Mesangial cell (primary cell): Measurements from ENCODE around the genes ATP6V1G2, APOM, GPANK1 and CLIC1.

DNA sequence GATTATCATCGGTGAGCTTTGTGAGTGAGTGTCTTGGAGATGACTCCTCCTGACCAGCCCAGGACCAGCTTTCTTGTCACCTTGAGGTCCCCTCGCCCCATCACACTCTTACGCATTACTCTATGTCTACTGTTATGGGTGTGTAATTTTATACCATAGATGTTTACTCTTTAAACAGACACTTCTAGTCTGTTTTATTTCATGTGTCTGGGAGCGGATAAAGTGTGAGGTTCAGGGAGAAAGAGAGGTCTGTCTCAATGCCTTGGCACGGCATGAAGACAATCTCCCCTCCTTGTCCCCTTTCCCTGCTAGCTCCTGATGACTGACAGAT lies 12.6 kb downstream of the MICA start:
- RAMPAGE, long total RNA = no peak

DNA sequence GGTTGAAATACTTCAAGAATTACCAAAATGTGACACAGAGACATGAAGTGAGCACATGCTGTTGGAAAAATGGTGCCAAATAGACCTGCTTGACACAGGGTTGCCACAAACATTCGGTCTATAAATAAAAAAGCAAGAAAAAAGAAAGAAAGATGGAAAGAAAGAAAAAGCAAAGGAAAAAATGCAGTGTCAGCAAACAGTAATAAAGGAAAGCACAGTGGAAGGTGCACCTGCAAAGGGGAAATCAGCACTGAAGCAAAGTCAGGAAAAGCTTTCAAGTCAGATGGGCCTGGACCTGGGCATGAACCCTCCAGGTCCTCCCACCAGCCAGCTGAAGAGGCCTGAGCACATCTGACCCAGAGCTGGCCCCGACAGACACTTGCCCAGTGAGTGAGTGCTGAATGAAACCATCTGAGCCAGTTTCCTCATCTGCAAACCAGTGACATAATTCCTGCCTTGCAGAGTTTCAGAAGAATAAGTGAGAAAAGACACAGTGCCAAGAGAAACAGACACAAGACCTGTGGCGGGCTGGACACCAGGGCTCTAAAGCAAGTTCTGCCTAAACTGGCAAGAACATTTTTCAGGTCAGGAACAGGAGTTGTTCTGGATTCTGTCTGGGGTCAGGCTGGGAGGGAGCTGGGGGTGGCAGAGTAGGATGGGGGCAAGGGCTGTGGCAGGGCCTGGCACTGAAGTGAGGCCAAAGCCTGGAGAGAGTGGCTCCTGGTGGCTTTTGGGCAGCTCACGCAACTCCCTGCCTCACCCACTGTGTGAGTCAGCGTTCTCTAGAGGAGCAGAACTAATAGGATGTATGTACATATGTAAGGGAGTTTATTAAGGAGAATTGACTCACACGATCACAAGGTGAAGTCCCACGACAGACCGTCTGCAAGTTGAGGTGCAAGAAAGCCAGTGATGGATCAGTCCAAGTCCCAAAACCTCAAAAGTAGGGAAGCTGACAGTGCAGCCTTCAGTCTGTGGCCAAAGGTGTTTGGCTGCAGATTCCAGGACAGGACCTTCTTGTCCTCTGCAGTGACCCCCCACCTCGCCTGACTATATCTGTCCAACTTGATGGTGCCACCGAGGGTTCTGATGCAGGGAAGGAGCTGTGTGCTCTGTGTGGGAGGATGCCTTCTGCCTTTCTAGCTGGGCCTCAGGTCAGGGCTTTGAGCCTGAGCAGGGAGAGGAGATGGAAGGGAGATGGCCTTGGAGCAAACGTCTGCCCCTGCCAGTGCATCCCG lies 23.7 kb upstream of the MICB start:
- RAMPAGE, long total RNA = no peak

DNA sequence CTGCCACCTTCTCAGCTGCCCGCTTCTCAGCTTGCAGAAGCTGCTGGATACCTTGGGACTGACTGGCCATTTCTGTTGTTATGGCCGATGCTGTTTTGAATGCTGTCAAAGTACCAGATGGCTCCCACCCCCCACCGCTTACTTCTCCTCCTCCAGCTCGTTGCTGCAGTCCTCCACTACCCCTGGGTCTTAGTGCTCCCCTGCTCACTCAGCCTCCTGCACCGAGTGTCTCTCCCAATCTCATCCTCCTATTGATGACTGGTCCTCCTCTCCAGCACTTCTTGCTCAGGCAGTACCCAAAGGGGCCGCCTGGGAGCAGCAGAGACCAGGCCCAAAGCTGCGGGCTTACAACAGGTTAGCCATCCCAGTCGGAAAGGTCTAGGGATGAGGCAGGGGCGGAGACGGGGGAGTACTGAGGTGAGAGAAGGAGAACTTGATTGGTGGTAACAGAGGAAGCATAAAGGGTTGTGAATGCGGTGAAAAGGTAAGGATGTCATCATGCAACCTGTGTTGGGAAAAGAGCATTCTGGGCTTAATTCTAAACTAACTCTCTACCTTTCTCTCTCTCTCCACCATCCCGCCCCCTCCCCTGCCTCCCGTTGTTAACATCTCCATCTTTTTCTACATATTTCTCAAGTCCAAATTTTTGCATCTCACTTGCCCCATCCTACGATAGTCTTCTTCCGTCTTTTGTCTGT lies at the start of gene ATP6V1G2:
Gene ATP6V1G2 (minus strand): TSS at position 119 of the 698 bp plus-strand sequence.
- RAMPAGE, long total RNA = no peak

GRCh38 chr6:31577773-31578814 lies 2.7 kb downstream of the TNF start:
- RAMPAGE, long total RNA = no peak

- RAMPAGE, long total RNA = no peak
These were observed 9.8 kb downstream of the PRRC2A start for GRCh38 chr6:31630266-31630800.

GRCh38 chr6:31639408-31640117 lies 12.9 kb downstream of the BAG6 start:
- RAMPAGE, long total RNA = no peak

DNA sequence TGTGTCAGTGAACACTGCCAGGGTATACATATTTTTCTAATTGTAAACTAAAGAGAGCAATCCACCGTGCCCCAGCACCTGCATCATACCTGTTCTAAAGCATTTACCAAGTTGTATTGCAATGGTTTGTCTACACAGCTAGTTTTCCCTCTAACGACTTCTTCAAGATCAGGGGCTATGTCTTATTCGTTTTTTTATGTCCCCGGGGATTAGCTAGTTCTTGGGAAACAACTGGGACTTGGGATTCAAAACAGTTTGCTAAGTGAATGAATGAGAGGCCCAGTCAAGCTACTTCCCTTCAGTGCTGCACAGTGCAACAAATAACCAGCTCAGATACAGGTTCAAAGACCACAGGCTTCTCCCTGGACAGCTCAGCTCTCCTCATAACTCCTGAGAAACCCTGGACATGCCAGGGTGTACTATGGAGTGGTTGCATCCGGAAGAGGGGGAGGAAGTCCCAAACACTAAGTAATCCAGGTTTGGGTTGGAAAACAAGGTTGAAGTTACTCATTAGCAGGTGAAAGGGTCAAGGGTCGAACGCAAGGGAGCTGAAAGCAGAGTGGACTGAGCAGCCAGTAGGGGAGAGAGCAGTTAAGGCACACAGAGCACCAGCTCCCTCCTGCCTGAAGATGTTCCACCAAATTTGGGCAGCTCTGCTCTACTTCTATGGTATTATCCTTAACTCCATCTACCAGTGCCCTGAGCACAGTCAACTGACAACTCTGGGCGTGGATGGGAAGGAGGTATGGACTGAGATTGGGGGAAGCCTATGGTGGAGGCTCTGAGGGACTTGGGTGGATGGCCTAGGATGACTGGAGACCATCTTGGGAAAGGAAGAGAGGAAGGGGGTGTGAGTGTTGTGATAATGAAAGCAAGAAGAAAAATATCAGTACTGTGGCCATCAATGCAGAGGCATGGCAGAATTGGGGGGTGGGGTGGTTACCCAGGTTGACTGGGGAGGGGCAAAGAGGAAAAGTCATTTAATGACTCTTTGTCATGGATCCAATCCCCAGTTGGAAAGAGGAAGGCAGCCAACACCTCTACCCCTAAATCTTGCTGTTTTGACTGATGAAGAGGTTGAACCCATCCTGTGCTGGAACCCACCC lies at the start of gene APOM:
Gene APOM (plus strand): TSS at position 557 of the 1,106 bp plus-strand sequence.
- RAMPAGE, long total RNA = no peak

- RAMPAGE, long total RNA = no peak
These were observed 344 bp downstream of the C6orf47 start for GRCh38 chr6:31660209-31660659.

DNA sequence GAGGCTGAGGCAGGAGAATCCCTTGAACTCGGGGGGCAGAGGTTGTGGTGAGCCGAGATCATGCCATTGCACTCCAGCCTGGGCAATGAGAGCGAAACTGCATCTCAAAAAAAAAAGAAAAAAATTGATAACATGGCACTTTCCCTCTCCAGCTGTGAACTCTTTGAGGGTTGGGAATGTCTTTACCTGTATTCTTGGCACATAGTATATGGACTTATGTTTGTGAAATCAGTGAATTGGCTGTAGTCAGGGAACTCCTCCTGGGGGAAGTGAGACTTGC lies 957 bp upstream of the C6orf47 start:
- RAMPAGE, long total RNA = no peak

DNA sequence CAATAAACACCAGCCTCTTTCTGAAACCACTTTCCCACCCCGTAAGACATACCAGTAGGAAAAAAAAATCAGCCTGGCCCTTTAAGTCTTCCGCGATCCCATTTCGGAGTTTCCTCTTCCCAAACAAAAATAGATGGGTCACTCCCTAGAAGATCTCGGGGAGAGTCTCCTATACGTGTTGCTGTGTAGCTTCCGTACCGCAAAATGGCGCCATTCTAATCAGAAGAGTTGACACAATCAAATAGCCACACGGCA lies at the start of gene GPANK1:
Gene GPANK1 (minus strand): TSS at position 209 of the 255 bp plus-strand sequence.
- RAMPAGE, long total RNA = no peak

DNA sequence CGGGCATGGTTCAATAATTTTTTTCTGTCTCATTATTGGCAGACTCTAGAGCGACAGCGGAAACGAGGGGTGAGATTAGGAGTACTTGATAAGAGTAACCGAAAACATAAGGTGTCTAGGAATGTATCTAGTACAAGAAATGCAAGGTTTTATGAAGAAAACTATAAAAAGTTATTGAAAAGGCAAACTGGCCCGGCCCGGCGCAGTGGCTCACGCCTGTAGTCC lies 303 bp upstream of the ABHD16A start:
- RAMPAGE, long total RNA = no peak

- RAMPAGE, long total RNA = start-site peak on the minus strand at chr6:31736303-31736344, 4,431 reads; start-site peak on the minus strand at chr6:31736470-31736566, 14,537 reads
These were observed at the start of gene CLIC1 for GRCh38 chr6:31736087-31736769. TSS of gene CLIC1 (minus strand) at chr6:31736530.

DNA sequence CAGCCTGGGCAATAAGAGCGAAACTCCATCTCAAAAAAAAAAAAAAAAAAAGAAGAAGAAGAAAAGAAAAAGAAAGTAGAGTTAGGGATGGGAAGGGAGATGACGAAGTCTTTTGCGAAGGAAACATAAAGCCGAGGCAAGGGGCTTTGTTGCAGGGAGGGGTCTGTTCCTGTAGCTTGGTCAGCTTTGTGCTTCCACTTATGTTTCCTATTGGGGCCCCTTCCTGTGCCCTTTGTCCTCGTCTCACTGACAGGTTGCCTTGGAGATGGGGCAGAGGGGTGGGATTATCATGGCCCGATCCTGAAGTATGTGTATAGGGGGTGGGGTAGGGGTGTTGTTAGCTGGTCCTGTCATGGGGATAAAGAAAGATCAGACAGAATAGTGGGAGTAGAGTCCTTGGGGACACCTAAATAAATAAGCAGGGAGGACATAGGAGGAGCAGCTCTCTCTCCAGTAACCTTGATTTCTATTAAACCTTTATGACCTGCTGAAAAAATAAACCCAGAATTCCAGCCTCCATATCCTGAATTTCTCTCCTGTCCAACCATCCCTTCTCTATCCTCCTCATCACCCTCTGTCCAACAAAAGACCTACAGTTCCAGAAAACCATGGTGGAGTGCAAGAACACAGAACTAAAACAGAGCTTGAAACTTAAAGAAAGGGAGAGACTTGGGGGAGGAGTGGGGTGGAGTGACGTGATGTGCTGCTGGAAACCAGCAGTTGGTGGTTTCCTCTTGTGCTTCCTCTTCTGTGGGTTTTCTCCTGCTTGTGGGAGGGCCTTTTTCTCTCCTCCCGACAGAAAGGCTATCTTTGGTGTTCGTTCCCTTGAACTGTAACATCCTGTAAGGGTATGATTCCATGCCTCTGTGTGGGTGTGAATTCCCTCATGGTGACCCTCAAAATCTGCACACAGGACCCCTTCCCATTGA lies 1.3 kb upstream of the CLIC1 start:
- RAMPAGE, long total RNA = no peak

DNA sequence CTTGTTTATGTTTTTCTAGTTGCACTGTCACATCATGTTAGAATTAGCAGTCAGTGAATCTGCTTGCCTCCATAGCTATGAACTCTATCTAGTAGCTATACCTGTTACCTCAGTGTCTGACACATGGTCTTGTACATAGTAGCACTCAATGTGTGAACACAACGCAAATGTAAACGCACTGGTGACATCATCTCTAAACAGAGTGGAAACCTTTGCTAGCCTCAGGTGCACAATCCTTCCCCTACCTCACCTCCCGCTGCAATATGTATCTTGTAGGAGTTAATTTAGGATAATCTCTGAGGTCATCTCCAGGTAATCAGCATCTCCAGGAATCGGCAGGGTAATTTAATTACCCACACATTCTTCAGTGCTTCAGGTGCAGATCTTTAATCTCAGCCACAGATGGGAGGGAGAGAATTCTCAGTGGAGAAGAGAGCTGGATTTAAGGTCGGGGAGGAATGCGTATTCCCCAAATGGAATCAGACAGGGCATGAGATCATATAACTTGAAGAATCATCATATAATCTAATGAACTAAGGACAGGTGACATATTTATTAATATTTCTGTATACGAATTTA lies 9.9 kb downstream of the MSH5 start:
- RAMPAGE, long total RNA = no peak

GRCh38 chr6:31775065-31775550 lies 2.0 kb downstream of the VWA7 start:
- RAMPAGE, long total RNA = no peak

- RAMPAGE, long total RNA = no peak
These were observed 1.5 kb downstream of the VWA7 start for GRCh38 chr6:31775656-31776006.

DNA sequence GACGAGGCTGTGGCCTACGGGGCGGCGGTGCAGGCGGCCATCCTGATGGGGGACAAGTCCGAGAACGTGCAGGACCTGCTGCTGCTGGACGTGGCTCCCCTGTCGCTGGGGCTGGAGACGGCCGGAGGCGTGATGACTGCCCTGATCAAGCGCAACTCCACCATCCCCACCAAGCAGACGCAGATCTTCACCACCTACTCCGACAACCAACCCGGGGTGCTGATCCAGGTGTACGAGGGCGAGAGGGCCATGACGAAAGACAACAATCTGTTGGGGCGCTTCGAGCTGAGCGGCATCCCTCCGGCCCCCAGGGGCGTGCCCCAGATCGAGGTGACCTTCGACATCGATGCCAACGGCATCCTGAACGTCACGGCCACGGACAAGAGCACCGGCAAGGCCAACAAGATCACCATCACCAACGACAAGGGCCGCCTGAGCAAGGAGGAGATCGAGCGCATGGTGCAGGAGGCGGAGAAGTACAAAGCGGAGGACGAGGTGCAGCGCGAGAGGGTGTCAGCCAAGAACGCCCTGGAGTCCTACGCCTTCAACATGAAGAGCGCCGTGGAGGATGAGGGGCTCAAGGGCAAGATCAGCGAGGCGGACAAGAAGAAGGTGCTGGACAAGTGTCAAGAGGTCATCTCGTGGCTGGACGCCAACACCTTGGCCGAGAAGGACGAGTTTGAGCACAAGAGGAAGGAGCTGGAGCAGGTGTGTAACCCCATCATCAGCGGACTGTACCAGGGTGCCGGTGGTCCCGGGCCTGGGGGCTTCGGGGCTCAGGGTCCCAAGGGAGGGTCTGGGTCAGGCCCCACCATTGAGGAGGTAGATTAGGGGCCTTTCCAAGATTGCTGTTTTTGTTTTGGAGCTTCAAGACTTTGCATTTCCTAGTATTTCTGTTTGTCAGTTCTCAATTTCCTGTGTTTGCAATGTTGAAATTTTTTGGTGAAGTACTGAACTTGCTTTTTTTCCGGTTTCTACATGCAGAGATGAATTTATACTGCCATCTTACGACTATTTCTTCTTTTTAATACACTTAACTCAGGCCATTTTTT lies 1.8 kb downstream of the HSPA1A start:
- RAMPAGE, long total RNA = start-site peak on the plus strand centred at position 84 of the sequence, 130 bp wide, 12 reads; start-site peak on the plus strand centred at position 535 of the sequence, 168 bp wide, 19 reads

GRCh38 chr6:31874291-31875098 lies 4.3 kb downstream of the SLC44A4 start:
- RAMPAGE, long total RNA = no peak

GRCh38 chr6:31875099-31875575 lies 3.7 kb downstream of the SLC44A4 start:
- RAMPAGE, long total RNA = no peak

GRCh38 chr6:31880343-31880601 lies 1.5 kb upstream of the SLC44A4 start:
- RAMPAGE, long total RNA = no peak